Glomerular endothelial cell (primary cell): Measurements from ENCODE around the gene XIRP1.

DNA sequence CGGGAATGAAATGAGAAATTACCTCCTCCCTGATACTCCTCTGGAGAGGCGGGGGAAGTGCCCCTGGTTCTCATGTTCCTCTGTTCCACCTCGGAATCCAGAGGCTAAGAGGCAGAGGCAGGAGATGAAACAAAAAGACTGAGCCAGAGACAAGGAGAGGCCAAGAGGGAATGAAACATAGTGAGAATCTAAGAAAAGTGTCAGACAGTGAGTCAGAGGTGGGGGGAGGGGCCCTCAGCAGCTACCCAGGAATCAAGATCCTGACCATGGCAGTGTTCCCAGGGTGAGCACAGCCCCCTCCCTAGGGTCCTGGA is 2.6 kb downstream of the CSRNP1 start:
- RAMPAGE, long total RNA: no peak

GRCh38 chr3:39192276-39193142 is at the start of gene XIRP1:
Gene XIRP1, minus strand, starts transcription at chr3:39192595.
- RAMPAGE, long total RNA: no peak

DNA sequence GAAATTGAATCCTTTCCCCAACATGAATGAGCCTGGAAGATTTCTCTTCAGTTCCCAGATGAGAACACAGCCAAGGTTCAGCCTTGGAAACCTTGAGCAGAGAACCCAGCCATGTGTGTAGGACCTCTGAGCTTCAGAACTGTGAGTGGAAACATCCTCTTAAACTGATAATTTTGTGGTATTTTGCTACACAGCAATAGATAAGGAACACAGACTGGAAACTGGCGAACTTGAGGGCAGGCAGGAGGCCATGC is 9.6 kb upstream of the XIRP1 start:
- RAMPAGE, long total RNA: no peak

DNA sequence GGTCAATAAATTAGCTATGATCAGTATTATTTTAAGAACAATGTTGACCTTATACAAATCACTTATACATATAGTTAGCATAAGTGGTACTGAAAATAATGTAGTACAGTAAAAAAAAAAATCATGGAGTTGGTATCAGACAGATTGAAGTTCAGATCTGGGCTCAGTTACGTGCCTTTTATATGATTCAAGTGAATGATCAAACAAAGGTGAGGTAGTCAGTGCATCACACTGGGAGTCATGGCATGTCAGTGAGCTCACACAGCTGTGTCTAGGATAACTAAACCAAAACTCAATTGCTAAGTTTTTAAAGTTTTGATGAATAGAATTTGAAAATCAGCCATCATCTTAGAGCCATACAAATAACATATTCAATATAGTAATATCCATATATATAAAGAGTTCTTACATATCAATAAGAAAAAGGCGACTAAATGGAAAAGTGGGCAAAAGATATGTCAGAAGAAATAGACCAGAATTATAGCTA is 11.2 kb upstream of the CCR8 start:
- RAMPAGE, long total RNA: no peak

DNA sequence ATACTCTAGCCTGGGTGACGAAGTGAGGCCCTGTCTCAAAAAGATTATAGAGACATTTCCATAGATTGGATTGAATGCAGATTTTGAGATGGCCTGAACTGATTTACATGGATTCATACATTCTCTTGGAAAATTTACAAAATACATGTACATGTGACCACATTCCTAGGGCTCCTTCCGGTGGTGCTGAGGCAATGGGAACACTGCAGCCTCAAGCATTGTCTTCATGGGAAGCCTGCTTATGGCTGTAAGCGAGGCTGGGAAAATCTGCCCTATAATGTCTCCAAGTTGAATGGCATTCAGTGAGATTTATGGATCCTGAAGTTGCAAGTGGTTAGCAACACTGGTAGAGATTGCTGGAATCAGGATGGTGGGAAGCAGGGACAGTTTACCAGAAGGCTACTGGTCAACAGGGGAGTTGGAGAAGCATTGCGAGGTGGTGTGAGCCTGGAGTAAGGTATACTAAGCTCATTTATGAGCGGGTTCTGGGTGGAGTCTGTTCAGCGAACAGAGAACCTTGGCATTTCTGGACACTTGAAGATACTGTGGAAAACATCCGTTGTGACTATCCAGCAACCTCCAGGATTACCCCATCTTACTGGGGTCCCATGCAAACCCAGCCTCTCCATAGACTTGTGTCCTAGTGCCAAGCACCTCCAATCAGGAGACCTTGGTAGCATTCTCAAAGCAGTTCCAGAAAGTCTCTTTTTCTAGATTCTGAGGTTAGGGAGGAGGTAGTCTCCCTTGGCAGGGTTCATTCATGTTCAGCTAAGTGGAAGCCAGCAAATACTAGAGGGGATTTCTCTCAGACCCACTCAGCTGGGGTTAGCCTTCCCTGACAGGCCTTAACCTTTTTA is 7.2 kb downstream of the RPSA start:
- RAMPAGE, long total RNA: no peak

DNA sequence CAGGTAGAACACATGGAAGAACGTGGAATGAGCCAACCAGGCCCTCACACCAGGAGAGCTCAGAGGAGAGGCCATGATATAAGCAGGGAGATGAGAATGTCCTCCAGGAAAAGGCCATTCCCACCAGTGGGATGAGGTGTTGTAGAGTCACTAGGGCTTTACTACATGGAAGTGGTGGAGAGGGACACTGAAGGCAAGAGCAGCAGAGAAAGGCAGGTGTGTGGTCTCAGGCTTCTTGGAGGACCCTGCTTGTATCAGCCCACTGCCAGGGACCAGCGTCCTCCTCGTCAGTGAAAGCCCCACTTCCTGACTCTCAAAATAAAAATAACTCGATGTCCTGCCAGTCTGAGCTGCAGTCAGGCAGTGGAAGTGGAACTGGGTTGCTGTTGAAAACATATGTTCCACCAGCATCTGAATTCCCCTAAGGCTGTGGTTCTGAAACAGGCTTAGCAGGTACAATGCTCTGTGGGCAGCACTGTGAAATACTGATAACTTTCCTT is 121.7 kb upstream of the EIF1B start:
- RAMPAGE, long total RNA: no peak

DNA sequence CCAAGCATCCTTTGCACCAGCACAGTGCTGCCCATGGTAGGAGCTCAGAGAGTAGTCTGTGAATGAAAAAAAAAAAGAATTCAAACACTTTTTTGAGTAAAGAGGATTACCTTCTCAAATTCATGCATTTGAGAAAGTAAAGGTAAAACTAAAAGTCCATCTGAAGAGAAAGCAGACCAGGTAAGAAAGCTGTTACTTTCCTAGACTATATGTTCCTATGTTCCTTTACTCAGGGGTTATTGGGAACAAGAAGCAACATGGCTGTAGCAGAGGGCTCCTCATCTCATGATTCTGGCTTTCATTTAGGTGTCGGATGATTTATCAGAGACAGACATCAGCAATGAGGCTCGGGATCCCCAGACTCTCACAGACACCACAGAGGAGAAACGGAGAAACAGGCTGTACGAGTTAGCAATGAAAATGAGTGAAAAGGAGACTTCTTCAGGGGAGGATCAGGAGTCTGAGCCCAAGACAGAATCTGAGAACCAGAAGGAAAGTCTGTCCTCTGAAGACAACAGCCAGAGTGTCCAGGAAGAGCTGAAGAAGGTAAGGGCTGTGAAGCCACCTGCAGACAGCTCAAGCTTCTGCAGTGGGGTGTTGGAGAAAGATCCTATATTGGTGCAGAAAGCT is 99.8 kb upstream of the EIF1B start:
- RAMPAGE, long total RNA: no peak

DNA sequence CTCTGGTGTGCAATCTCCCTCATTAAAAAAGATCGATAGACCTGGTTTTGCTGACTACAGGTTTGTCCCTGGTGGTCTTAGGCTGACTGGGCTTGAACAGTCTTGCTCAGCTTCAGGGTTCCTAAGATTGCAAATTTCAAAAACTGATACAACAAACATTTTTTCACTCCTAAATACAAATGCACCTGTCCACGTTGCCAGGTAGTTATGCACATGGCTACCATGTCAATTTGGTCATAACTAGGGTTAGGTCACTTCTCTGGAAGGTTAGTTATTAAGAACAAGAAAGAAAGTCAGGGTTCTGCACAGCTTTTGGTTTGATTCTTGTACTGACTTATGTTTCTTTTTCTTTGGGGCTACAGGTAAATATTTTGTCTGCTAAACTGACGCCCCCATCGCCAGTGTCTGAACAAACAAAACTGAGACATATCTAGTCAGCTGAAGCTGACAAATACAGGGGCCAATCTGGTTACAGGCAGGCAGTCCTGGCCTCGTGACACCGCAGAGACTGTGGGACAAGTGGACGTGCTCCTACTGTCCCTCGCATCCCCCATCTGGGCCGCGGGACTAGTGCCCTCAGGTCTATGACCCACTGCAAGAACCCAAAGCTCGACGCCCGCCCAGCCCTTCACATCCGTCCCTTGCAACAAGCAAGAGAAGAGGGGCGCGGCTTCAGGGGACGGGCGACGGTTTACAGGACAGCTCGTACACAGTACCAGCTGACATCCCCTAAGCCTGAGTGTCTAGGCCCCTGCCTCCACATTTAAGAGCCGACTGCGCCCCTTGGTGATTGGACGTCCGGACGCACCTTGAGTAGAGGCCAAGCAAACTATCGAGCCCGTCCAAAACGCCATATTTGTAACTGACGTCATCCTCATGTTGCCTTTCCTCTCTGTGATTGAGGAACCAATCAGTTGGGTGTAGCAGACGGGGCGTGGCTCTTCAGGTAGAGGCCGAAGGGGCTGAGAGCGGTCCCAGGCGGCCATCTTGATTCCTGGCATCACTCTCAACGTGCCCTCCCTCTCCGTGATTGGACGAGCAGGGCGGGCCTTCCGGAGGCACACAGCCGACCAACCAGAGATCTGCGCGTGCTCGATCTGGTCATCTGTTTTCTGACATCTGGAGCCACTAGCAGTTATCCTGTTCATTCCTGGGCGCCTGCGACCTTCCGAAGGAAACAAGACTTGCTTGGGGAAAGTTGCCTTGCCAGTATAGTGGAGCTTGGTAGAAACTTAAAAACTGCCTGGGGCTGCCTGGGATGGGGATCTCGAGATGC is 4.4 kb upstream of the RPL14 start:
- RAMPAGE, long total RNA: start-site peak on the minus strand centred at position 878 of the sequence, 28 bp wide, 17 and 10 reads in 2 replicates

DNA sequence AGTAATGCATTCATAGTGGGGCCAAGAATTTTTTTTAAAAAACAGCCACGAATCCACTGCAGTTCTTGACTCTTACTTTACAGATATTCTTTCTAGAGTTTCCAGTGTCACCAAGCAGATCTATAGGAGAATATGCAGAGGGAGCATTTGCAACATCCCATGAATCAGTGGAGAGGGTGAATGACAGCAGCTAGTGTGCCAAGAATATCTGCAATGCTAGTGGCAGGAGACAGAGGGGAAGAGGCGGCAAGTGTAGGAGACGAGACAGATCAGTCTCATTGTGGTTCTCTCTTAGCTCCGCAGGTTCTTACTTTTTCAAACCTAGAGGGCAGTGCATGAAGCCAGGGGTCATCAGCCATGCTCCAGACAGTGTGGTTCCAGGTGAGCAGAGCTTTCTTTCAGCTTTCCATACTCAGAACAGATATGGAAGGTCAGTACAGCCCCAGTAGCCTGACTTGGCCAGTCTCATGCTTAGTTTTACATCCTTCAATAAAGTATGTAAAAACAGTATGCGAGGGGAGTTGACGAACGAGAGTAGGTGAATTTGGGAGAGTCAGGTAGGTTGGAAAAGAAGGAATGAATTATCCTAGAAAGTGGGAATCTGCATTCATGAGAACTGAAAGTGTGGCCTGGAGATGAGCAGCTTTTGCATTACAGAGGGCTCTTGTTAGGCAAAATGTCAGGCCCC is 845 bp downstream of the ZNF619 start:
- RAMPAGE, long total RNA: no peak

- RAMPAGE, long total RNA: no peak
These were observed 165.9 kb downstream of the ZNF621 start for GRCh38 chr3:40690663-40691036.

- RAMPAGE, long total RNA: no peak
These were observed 303.6 kb downstream of the ZNF621 start for GRCh38 chr3:40828318-40828869.

DNA sequence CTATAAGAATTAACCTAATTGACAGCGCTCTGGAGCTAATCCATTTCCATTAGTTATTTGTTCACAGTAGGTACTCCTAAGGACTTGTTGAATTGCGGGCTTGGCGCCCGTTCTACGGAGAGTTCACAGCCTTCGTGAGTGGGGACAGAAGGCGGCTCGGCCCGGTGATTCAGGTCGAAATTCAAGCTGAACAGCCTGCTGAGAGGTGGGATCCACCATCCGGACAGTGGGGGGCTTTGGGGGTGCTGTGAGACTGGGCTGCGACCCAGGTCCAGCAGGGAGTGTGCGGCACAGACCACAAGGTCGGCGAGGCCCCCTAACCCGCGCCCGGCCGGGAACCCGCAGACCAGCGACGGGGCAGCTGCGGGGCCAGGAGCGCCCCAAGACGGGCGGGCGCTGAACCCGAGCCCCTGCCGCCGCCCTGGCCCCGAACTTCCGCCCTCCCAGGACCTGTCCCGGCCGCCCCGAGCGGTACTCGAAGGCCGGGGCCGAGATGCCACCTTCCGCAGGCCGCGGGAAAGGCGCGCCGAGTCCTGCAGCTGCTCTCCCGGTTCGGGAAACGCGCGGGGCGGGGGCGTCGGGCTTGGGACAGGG is 631 bp upstream of the CTNNB1 start:
- RAMPAGE, long total RNA: no peak

DNA sequence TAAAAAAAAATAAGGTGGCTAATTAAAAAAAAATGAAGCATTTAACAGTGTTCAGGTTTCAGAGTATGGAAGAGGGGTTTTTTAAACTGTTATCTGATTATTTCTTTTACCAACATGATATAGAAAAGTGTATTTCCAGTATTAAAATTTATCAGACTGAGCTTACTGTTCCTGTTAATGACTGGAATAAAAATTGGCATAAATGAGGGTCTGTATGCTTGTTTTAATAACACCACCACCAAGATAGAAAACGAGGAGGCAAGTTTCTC is 2.3 kb downstream of the CTNNB1 start:
- RAMPAGE, long total RNA: no peak

GRCh38 chr3:41223573-41223940 is 24.3 kb downstream of the CTNNB1 start:
- RAMPAGE, long total RNA: no peak

DNA sequence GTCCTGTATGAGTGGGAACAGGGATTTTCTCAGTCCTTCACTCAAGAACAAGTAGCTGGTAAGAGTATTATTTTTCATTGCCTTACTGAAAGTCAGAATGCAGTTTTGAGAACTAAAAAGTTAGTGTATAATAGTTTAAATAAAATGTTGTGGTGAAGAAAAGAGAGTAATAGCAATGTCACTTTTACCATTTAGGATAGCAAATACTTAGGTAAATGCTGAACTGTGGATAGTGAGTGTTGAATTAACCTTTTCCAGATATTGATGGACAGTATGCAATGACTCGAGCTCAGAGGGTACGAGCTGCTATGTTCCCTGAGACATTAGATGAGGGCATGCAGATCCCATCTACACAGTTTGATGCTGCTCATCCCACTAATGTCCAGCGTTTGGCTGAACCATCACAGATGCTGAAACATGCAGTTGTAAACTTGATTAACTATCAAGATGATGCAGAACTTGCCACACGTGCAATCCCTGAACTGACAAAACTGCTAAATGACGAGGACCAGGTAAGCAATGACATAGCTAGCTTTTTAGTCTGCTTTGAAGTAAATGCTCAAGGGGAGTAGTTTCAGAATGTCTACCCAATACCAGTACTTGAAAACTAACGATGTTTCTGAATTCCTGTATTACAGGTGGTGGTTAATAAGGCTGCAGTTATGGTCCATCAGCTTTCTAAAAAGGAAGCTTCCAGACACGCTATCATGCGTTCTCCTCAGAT is 25.6 kb downstream of the CTNNB1 start:
- RAMPAGE, long total RNA: no peak

DNA sequence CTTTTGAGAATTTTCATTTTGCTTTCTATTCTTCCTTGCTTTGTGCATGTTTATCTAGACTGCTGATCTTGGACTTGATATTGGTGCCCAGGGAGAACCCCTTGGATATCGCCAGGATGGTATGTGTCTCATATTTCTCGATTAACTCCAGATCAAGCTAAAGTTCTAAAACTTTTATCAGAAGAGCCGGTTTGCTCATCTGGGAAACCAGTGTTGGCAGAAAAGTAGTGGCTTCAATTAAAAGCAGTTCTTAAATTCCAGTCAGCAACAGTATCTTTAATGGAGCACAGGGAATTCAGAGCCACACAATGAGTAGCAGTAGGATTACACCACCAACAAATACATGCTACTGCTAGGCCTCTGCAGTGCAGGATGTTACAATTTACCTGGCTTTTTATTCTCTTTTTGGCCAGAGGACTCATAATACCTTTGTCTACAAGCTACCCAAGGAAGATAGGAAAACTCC is 38.7 kb downstream of the CTNNB1 start:
- RAMPAGE, long total RNA: no peak

DNA sequence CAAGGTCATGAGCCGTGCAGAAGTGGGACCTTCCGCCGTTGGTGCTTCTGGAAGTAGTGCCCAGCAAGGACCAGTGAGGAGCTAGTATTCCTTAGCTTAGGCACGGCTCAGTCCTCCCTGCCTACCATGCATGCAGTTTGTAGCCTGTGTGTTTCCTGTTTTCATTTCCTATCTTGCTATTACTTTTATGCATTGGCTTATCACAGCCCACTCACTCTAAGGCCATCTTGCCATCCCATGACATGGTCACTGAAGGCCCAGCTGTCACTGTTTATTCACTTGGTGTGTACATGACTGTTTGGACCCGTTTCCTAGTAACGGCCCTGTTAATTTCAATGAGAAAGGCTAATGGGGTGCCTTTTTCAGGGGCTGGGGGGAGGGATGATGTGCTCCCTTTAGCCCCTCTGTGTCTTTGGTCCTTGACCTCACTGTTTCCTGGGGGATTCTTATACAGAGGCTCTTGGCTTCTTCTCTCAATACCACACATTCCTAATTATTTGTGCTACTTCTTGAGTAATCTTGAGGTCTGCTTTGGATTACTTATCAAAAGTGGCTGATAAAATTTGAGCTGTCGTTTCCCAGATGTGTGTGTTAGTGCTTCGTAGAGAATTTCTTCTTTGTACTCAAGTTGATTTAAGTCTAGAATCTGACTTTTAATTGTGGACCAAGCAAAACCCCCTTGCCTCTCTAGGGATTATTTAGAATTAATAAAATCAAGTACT is 24.5 kb upstream of the TRAK1 start:
- RAMPAGE, long total RNA: no peak

GRCh38 chr3:42149994-42150348 is 58.8 kb downstream of the TRAK1 start:
- RAMPAGE, long total RNA: no peak

DNA sequence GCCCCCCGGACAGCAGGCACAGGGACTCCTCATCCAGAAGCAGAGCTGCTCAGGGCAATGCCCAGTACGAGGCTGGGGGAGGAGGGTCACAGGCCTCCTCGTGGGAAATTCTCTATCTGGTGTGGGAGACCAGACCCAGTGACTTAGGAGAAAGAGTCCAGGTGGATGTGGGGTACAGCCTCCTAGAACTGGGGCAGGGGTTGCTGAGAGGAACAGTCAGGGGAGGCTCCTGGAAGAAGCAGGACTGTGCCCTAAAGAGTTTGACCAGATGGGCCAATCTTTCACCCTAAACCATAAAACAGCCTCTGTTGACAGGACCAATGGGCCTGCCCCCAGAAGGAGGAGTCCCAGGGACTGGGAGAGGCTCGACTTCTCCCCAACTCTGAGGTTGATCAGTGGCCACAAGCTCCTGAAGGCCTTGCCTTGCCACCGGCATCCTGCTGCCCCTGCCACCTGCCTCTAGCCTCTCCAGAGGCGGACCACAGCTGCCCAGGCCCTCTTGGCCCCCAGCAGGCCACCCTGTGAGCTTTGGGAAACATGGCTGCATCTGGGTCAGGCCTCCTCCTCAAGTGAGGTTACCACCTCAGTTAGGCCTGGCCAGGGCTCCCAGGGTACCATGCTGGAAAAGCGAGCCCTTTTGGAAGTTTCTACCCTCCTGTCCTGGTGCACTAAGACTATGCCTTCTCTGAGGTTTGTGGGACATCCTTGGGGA is 2.7 kb downstream of the VIPR1 start:
- RAMPAGE, long total RNA: no peak

- RAMPAGE, long total RNA: no peak
These were observed 24.7 kb downstream of the VIPR1 start for GRCh38 chr3:42527032-42527571.